ENCODE data around the genes GARIN2, PLEK2 and ARG2.

- PRO-cap: no peak
Measured at GRCh38 chr14:67189250-67189686, at the start of gene GARIN2. Gene GARIN2, plus strand, starts transcription at chr14:67189440.

GRCh38 chr14:67411835-67412554, at the start of gene PLEK2:
Gene PLEK2, minus strand, starts transcription at chr14:67412165.
- PRO-cap: no peak

DNA sequence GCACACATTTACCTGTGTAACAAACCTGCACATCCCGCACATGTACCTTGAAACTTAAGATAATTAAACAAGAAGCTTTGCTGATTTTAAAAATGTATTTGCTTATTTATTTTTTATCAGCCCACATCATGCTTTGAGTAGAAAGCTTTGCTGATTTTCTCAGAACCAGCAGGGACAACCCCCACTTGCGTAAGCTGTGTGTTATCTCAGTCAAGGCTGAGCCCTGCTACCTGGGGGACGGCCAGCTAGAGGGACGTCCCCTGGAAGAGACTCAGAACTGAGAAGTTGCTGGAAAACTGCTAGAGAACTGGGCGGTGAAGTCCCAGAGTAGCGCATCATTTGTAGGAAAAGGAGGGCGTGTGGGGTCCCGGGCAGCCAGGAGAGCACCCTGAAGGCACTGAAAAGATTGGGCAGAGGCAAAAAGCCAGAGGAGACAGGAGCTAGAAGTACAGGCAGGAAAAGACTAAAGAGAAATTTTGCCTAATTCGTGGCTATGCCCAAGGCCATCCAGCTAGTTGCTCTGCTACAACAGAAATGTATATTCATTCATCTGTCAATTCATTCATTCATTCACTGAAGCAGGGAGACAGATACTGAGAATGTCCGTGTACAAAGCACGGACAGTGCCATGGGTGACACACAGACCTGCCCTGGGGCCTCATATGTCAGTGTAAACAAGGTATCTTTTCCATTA, 4.3 kb upstream of the PLEK2 start:
- PRO-cap: no peak

- PRO-cap: no peak
Measured at GRCh38 chr14:67468324-67468746, 20.2 kb downstream of the TMEM229B start.

DNA sequence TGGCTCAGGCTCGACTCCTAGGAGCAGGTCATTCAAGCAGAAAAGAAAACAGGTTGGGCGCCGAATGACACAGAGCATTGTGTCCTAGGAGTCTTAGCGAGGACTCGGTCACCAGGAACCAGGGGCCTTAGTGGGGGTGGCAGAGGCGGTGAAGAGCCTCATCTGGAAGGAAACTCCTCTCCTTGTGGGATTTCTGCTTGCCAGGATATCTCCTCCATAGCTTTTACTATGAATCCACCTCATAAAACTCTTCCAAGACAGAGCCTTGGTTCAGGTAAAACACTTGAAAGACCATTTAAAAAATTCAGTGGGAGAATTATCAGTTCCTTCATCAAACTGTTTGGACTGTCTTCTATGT, 699 bp downstream of the PLEKHH1 start:
- PRO-cap: no peak

- PRO-cap: bidirectional peak, plus-strand start at chr14:67619920, minus-strand start at chr14:67619669
Measured at GRCh38 chr14:67619832-67620786, at the start of gene ARG2. Gene ARG2, plus strand, starts transcription at chr14:67619920.

GRCh38 chr14:67941508-67941806, 121.9 kb downstream of the RAD51B start:
- PRO-cap: no peak

DNA sequence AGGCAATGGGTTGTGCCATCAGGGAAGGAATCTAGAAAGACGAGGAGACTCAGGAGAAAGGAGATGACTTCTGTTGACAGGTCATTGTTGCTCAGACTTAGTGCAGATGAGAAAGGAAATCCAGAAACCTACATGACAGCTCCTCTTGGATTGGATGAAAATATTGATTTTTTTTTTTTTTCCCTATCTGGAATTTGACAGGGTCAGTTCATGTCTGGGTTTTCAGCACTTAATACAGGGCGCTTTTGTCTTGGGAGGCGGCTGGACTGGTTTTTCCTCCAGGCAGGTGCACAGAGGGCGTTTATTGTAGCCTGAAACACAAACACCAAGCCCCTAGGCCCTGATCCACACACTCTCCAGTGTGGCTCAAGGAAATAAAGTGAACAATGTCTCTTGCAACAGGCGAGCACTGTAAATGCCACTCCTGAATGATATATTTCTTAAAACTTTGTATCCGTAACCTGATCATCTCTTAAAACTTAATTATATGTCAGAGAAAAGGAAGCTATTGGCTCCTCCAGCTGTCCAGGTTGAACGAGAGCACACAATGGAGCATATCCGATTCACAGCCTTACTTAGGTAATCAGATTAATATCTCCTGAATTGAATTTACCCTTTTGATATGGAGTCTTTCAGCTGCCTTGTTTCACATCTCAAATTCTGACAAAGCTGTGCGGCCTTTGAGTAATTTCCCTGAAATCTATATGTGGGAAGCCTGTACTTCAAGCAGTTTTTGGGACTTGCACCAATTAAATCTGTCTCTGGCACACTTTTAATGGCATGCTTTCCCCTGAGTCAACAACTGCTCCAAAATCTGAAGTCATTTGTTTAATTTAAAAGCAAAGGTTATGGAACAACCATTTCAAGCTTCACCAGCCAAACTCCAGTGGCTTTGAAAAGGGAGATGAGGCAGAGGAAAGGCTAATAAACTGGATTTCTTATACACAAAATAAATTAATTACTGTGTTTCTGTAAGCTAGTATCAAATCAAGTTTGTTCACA, 485.7 kb downstream of the ZFP36L1 start:
- PRO-cap: no peak

- PRO-cap: no peak
Measured at GRCh38 chr14:68495224-68495748, 297.6 kb downstream of the ZFP36L1 start.

- PRO-cap: no peak
Measured at GRCh38 chr14:68526393-68527185, 266.3 kb downstream of the ZFP36L1 start.

- PRO-cap: no peak
Measured at GRCh38 chr14:68547354-68548047, 245.4 kb downstream of the ZFP36L1 start.

GRCh38 chr14:68548048-68548982, 244.6 kb downstream of the ZFP36L1 start:
- PRO-cap: bidirectional peak, plus-strand start at chr14:68548496, minus-strand start at chr14:68548367

- PRO-cap: no peak
Measured at GRCh38 chr14:68688681-68689271, 104.1 kb downstream of the ZFP36L1 start.

DNA sequence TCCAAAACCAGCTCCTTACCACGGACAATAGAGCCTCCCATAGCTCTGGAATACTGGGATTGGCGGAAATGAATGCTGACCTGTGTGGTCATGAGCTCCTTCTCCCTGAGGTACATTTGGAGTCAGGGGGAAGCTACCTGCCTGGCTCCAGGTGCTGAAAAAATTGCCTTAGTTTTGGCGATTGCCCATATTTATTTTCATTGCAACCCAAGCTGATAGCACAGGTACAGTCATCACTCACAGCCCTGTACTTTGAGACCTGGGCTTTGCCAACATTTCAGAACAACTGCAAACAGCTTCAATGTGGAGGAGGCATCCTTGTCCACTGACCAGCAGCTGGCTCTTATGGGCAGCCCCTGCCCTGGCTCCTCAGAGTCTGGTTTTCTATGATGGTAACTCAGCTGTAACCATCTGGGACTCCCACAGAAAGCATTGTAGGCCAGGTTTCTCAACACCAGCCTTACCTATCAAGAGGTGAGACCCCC, 9.0 kb downstream of the ZFP36L1 start:
- PRO-cap: no peak

GRCh38 chr14:68820564-68821321, 27.9 kb upstream of the ZFP36L1 start:
- PRO-cap: no peak

- PRO-cap: no peak
Measured at GRCh38 chr14:68879615-68880312, 86.9 kb upstream of the ZFP36L1 start.

GRCh38 chr14:68919138-68919485, 60.0 kb downstream of the ACTN1 start:
- PRO-cap: no peak

- PRO-cap: no peak
Measured at GRCh38 chr14:68938515-68939716, 40.2 kb downstream of the ACTN1 start.

DNA sequence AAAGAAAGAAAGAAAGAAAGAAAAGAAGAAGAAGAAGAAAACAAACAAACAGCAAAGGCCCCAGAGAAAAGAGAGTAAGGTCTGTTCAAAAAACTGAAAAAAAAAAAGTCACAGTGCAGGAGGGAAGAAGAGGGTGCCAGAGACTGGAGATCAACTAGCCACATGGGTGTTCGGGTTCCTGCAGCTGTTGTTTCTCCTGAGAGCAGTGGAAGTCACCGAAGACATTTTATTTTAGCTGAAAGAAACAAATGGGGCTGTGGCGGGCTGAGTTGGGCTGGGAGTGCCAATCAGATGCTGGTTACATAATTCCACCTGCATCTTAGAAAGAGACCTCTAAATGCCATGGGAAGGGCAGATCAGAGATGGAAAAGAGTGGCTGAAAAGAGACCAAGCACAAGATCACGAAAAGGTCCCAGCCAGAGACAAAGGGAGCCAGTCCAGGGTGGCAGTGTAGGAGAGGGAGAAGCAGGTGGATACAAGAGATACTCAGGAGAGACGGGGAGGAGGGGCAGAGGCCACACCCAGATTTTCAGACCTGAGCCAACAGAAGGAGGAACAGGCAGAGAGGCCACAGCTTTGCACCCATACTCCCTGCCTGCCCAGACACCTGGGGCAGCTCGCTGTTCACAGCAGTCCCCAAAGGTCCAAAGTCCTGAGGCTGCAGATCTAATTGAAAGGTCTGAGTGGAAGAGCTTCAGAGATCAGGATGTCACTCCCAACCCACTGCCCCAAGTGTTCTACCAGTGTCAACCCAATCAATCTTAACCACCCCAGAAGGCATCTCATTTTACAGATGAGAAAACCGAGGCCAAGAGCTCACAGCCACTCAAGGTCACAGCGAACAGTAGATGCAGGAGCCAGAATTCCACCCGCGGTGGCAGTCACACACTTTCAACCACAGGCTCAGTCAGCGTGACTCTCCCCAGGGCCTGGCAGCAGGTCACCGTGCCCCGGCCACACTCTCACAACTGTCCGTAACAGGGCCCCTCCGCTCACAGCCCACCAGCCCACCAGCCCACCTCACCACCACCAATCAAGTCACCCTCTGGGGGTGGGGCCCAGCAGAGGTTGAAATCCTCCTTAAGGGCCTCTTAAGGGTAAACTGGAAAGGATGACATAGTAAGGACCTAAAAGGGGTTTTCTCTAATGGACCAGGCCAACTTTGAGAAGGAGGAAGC, 33.5 kb downstream of the ACTN1 start:
- PRO-cap: unidirectional peak, plus-strand start at position 860 of the sequence

GRCh38 chr14:68980178-68980830, 1.2 kb upstream of the ACTN1 start:
- PRO-cap: no peak